ENCODE measurements around a stretch of chr17.

- PRO-cap, 6 experiments: no peak in any of the 6 experiments
- RAMPAGE, long total RNA, 2 experiments: no peak in any of the 2 experiments
- RRBS: no CpG with 5 or more reads among the region's 4 CpGs
These were observed 60.8 kb upstream of the FAM20A start for GRCh38 chr17:68661973-68662452.

DNA sequence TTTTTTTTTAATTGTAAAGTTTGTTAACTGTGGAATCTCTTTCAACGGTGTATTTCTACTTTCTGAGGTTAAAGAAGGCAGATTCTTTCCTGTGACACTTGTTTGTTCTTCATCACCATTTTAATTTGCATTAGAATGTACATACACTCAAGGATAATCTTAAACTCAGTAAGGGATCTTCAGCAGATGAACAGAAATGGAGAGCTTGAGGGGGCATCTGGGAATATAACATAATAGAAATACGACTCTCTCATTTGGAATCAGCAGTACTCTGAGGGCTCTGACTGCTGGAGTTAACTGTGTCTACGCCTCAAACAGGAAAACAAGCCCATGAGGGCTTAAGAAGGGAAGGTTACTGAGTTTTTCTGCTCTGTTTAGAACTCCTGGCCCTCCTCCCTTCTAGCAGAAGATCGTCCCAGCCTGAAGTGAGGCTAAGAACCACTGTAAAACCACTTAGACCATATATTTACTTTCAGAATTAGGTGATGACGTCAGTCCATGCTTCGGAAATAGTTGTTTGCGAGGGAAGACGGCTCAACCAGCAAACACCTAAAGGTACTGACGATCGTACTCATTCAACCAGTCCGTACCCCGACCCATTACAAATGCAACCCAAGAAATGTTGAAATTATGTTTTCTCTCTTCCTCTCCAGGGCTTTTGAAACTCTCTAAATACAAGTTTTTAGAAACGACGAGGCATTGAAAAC lies 148.6 kb upstream of the FAM20A start:
- PRO-cap, 6 experiments: no peak in any of the 6 experiments
- RAMPAGE, long total RNA, 2 experiments: no peak in any of the 2 experiments
- RRBS: no CpG with 5 or more reads among the region's 14 CpGs

- PRO-cap, 6 experiments: no peak in any of the 6 experiments
- RAMPAGE, long total RNA, 2 experiments: no peak in any of the 2 experiments
- RRBS: no CpG with 5 or more reads among the region's 1 CpG
These were observed 30.2 kb upstream of the ABCA9 start for GRCh38 chr17:69090824-69091374.

- PRO-cap, 6 experiments: no peak in any of the 6 experiments
- RAMPAGE, long total RNA, 2 experiments: no peak in any of the 2 experiments
- RRBS: no CpG with 5 or more reads among the region's 2 CpGs
These were observed 12.2 kb upstream of the ABCA10 start for GRCh38 chr17:69240687-69241357.

DNA sequence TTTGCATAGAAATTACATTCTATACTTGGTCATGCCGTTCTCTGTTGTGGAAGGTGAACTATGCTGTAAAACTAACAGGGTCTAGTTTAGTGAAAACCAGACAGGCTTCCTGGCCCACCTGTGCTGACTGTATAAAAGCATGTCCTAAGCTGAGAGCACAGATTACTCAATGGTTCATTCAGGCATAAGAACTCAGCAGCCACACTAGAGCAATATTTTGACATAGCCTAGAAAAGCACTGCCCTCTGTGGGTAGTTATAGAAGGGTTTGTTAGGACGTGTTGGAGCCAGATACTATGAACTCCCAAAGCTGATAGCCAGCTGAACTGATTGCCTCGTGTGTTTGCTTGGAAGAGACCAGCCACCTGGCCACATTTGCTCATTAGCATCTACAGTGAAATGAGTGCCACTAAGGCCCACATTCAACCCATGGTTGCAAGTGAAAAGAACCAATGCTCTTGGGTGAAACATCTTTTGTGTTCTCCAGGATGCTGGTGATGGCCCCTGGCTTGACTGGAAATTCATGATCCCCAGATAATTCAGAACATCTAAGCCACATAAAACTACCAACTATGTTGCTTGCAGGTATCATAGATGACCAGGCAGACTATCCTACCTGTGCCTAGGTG lies 30.8 kb upstream of the ABCA5 start:
- PRO-cap, 6 experiments: no peak in any of the 6 experiments
- RAMPAGE, long total RNA, 2 experiments: no peak in any of the 2 experiments
- RRBS: no CpG with 5 or more reads among the region's 3 CpGs

GRCh38 chr17:69467111-69467855 lies 52.8 kb downstream of the MAP2K6 start:
- PRO-cap, 6 experiments: no peak in any of the 6 experiments
- RAMPAGE, long total RNA, 2 experiments: no peak in any of the 2 experiments
- RRBS: no CpG with 5 or more reads among the region's 2 CpGs

GRCh38 chr17:69606993-69607640 lies 192.6 kb downstream of the MAP2K6 start:
- PRO-cap, 6 experiments: no peak in any of the 6 experiments
- RAMPAGE, long total RNA, 2 experiments: no peak in any of the 2 experiments
- RRBS: no CpG with 5 or more reads among the region's 6 CpGs

- PRO-cap, 6 experiments: no peak in any of the 6 experiments
- RAMPAGE, long total RNA, 2 experiments: no peak in any of the 2 experiments
These were observed 221.9 kb downstream of the KCNJ2 start for GRCh38 chr17:70391201-70391652.

GRCh38 chr17:72029838-72031004 lies 90.6 kb upstream of the SOX9 start:
- PRO-cap, 6 experiments: peak in 1 of 6 experiments; most common plus-strand start chr17:72030571 (in 1); most common minus-strand start chr17:72030543 (in 1)
- RAMPAGE, long total RNA, 2 experiments: no peak in any of the 2 experiments
- RRBS: 1% methylated on average over 2 of the region's 24 CpGs

- PRO-cap, 6 experiments: no peak in any of the 6 experiments
- RAMPAGE, long total RNA, 2 experiments: no peak in any of the 2 experiments
- RRBS: 13% methylated on average over 4 of the region's 20 CpGs
These were observed 4.6 kb upstream of the SOX9 start for GRCh38 chr17:72116140-72116658.

GRCh38 chr17:72118067-72118818 lies 2.6 kb upstream of the SOX9 start:
- PRO-cap, 6 experiments: peak in 1 of 6 experiments; most common minus-strand start chr17:72118657 (in 1)
- RAMPAGE, long total RNA, 2 experiments: no peak in any of the 2 experiments
- RRBS: no CpG with 5 or more reads among the region's 35 CpGs

- PRO-cap, 6 experiments: peak in 6 of 6 experiments; most common plus-strand start chr17:72122210 (in 5); most common minus-strand start chr17:72121796 (in 1)
- RAMPAGE, long total RNA, 2 experiments: start-site peak on the plus strand in 1 of 2 experiments, at chr17:72121475-72122219 at its widest, 15 reads per replicate
- RRBS: 2% methylated on average over 30 of the region's 81 CpGs
These were observed 819 bp downstream of the SOX9 start for GRCh38 chr17:72121340-72122337.

DNA sequence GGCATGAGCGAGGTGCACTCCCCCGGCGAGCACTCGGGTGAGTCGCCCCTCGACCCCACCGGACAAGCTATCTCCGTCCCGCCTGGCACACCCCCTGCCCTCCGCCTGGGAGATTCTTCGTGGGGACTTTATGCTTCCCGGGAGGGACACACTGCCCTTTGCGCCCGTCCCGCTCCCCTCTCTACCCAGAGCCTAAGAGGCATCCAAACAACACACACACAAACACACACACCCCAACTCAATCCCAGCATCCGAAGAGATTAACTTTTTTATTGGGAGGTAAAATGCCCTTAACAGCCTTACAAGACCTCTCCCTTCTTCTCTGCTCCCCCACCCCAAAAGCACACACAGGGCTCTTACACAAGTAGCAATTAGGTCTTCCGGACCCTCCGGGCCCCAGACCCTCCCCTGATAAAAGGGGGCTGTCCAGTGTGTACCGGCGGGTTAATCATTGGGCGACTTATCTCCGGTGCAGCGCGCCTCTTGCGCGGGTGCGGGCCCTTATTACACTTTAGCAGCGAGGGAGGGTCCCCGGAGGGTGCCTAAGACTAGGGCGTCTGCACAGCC lies 2.2 kb downstream of the SOX9 start:
- PRO-cap, 6 experiments: no peak in any of the 6 experiments
- RAMPAGE, long total RNA, 2 experiments: no peak in any of the 2 experiments
- RRBS: 10% methylated on average over 19 of the region's 30 CpGs

GRCh38 chr17:72152391-72152761 lies 31.6 kb downstream of the SOX9 start:
- PRO-cap, 6 experiments: no peak in any of the 6 experiments
- RAMPAGE, long total RNA, 2 experiments: no peak in any of the 2 experiments
- RRBS: no CpG with 5 or more reads among the region's 1 CpG

GRCh38 chr17:72407231-72408016 lies 286.6 kb downstream of the SOX9 start:
- PRO-cap, 6 experiments: no peak in any of the 6 experiments
- RAMPAGE, long total RNA, 2 experiments: no peak in any of the 2 experiments
- RRBS: no CpG with 5 or more reads among the region's 8 CpGs

GRCh38 chr17:72419979-72420346 lies 299.1 kb downstream of the SOX9 start:
- PRO-cap, 6 experiments: no peak in any of the 6 experiments
- RAMPAGE, long total RNA, 2 experiments: no peak in any of the 2 experiments
- RRBS: 56% methylated on average over 3 of the region's 7 CpGs

DNA sequence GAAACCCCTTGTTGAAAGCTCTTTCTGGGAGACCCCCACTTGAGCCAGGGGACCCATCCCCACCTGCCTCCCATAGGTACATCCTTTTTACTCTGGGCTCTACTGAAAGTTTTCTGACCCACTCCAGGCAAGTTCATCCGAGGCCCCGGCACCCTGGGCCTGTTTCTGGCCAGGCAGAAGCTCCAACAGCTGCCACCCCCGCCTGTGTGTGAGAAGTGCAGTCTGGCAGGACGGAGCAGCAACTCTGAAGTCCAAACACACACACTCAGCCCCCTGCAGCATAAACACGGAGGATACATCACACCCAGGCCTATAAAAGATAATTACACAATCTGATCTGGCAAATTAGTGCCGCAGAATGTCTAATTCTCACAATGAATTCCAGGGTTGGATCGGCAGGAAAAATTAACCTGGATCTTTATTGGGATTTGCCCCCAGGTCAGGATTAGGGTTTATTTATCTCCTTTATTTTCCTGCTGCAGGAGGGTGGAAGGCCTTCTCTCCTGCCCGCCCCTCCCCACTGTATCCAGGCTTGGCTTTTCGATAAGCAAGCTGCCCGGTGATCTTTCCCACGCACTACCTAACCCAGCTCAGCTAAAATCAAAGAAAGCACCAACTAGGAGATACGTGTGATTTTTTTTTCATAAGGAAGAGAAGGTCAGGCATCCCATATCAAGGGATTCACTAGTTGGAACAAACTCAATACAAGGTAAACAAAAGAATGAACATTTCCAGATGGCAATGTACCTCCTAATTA lies 311.4 kb downstream of the SOX9 start:
- PRO-cap, 6 experiments: no peak in any of the 6 experiments
- RAMPAGE, long total RNA, 2 experiments: no peak in any of the 2 experiments
- RRBS: no CpG with 5 or more reads among the region's 12 CpGs

GRCh38 chr17:72444971-72445417 lies 324.2 kb downstream of the SOX9 start:
- PRO-cap, 6 experiments: no peak in any of the 6 experiments
- RAMPAGE, long total RNA, 2 experiments: no peak in any of the 2 experiments
- RRBS: no CpG with 5 or more reads among the region's 7 CpGs

DNA sequence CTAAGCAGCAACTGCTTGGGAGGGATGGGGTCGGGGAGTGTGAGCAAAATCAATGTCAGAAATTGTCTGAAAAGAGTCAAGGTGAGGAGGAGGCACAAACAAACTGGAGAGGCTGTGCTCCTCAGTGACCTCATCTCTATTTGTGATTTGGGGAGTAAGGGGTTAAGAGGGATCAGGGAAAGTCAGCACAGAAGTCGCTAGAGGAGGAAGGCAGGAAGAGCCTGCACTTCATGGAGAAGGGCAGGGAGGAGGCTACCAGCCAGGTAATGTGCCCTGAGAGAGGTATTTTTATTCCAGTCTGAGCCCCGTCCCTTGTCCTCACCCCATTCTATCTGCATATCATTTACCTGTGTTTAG lies 332.2 kb downstream of the SOX9 start:
- PRO-cap, 6 experiments: no peak in any of the 6 experiments
- RAMPAGE, long total RNA, 2 experiments: no peak in any of the 2 experiments
- RRBS: no CpG with 5 or more reads among the region's 3 CpGs

DNA sequence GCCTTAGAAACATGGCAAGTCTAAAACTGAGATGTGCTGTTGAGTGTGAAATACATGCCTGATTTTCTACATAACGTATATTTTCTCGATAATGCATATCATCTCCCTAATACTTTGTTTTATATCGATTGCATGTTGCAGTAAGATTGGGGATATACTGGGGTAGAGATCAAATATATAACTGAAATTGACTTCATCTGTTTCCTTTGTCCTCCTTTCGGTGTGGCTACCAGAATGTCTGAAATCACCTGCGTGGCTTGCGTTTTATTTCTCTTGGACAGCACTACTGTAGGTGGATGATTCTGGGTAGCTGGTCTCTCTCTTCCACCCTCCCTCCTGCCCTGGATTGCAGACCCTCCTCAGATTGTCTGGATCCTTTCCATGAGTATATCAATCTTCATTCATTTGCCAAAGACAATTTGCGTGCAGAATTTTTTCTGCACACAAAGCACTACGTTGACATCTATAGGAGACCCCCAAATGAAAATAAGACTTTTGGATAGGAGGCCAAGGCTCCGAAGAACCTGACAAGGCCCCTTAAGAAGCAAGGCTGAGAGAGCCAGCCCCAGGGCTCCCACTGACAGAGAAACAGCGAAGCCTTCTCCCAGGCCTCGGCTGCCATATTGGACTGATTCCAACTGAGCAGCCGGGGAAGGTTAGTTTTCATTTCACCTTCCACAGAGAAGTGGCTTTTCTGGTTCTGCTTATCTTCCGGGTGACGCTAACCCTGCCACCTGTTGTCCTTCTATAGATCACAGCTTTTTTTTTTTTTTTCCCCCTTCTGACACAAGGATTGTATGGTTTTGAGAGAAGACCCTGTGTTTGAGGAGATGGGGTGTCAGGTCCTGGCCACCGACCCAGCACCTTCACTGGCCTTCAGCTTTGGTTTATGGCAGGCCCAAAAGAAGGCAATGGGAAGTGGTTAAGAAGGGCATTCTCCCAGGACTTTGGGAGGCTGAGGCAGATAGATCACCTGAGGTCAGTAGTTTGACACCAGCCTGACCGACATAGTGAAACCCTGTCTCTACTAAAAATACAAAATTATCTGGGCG lies 356.6 kb downstream of the SOX9 start:
- PRO-cap, 6 experiments: no peak in any of the 6 experiments
- RAMPAGE, long total RNA, 2 experiments: no peak in any of the 2 experiments
- RRBS: 53% methylated on average over 2 of the region's 17 CpGs

Data from heart left ventricle (tissue), 7 donors.